M059J (cell line): ENCODE results near the gene USP24.

DNA sequence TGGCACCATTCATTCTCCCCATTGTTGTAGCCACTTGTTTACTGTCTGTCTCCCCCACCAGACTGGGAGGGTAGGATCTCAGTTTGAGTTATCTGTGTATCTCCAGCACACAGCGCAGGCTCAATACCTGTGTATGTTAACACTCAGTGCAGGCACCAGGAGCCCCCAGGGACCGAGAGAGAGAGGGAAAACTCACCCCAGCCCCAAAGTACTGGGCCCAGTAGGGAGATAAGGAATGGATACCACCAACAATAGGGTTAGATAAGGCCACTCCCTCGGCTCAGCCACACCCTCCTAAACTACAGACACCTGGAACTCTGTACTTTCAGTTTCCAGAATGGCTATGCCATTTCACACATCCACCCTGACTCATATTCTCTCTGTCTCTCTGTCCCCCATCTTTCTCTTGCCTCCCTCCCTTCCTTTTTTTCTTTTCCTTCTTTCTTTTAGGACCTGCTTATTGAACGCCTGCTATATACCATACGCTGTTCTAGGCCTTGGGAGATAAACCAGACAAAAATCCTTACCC, 138.6 kb upstream of the ACOT11 start:
- RAMPAGE, long total RNA, result no peak

- RAMPAGE, long total RNA, result no peak
Measured at GRCh38 chr1:54814055-54814498, 8.2 kb downstream of the LEXM start.

GRCh38 chr1:54852080-54852682, 34.8 kb downstream of the DHCR24 start:
- RAMPAGE, long total RNA, result no peak

DNA sequence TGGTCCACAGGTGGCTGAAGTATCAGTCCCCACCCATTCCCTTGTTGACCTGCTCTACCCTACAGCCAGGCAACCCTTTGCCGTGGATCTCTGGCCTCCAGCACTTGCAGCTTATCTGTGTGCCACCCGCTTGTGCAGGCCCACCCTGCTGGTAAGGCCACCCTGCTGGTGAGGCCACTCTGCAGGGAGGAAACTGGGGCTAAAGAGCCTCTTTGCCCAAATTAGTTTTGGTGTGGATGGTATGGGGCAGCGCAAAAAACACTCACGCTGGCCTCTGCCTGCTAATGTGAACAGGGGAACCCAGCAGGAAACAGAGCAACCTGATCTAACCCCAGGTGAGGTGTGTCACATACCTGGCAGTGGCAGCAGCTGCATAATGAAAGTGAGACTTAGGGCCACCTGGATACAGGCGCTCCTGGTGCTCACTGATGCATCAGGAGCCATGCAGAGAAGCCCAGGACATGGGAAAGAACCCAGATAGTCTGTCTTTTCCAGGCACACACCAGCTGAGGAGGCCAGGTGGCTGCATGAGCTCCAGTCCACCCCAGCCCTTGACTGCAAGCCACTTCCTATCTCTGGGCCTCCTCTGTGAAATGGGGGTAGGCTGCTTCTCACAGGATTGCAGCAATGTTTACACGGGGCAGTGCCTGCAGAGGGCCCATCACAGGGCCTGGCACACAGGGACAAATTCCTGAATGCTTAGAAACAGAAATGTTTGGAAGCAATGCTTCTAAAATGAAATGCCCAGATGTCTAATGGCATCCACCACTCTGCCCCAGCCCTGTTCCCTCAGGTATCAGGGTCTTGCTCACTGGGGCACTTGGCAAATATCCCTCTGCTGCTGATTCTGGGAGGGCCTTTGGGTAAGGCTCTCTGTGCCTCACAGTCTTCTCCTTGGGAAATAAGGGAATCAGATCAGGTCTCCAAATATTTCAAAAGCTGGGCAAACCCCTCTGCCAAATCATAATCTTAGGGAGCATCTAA, 20.1 kb downstream of the DHCR24 start:
- RAMPAGE, long total RNA, result no peak

DNA sequence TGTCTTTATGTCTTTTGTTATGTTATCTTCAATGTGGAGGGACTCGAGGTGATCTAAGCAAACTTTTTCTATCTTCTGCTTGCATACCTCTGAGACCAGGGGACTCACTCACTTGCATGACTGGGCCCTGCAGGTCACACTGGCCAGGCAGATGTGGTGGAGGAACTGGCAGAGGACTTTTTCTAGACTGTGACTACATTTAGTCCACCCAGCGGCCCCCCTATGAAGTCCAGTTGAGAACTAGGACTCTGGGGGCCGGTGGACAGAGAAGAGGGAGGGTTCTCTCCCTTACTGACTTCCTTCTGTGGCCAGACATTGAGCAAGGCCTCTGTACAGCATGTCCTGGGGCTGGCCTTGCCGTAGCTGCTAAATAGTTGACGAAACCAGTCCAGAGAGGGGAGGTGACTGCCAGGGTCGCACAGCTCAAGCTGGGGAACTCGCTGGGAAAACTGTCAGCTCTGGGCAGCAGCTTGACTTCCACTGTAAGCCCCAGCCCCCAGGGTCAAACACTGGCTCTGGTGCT, 13.8 kb downstream of the PCSK9 start:
- RAMPAGE, long total RNA, result no peak

DNA sequence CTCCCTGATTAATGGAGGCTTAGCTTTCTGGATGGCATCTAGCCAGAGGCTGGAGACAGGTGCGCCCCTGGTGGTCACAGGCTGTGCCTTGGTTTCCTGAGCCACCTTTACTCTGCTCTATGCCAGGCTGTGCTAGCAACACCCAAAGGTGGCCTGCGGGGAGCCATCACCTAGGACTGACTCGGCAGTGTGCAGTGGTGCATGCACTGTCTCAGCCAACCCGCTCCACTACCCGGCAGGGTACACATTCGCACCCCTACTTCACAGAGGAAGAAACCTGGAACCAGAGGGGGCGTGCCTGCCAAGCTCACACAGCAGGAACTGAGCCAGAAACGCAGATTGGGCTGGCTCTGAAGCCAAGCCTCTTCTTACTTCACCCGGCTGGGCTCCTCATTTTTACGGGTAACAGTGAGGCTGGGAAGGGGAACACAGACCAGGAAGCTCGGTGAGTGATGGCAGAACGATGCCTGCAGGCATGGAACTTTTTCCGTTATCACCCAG, 24.8 kb downstream of the PCSK9 start:
- RAMPAGE, long total RNA, result no peak

GRCh38 chr1:55215207-55216020, at the start of gene USP24:
Gene USP24, minus strand, starts transcription at chr1:55215364.
- RAMPAGE, long total RNA, result no peak

GRCh38 chr1:55718607-55719470, 503.7 kb upstream of the USP24 start:
- RAMPAGE, long total RNA, result no peak

GRCh38 chr1:56255859-56256007, 323.6 kb downstream of the PLPP3 start:
- RAMPAGE, long total RNA, result no peak

DNA sequence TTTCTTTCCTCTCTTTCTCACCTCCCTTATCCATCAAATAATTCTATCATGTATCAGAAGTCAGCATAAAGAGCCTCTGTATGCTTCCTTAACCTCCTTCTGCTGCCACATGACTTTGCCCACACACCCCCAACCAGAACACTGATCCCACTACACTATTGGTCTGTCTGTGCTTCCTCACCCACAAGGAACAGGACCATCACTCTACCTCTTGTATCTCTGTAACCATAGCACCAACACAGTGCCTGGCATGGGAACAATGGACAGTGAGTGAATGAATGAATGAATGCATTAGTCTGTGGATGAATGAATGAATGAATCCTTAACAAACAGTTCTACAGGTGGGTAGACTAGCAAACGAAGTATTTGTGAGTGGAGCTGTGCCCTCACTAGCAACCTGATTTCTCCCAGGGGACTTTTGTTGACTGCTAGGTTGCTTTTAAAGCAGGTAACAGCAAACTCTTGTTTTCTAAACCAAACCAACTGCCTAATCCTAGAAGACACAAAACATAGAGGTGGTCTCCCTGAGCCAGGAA, 199.6 kb downstream of the PLPP3 start:
- RAMPAGE, long total RNA, result no peak

GRCh38 chr1:56408818-56409809, 170.2 kb downstream of the PLPP3 start:
- RAMPAGE, long total RNA, result no peak

DNA sequence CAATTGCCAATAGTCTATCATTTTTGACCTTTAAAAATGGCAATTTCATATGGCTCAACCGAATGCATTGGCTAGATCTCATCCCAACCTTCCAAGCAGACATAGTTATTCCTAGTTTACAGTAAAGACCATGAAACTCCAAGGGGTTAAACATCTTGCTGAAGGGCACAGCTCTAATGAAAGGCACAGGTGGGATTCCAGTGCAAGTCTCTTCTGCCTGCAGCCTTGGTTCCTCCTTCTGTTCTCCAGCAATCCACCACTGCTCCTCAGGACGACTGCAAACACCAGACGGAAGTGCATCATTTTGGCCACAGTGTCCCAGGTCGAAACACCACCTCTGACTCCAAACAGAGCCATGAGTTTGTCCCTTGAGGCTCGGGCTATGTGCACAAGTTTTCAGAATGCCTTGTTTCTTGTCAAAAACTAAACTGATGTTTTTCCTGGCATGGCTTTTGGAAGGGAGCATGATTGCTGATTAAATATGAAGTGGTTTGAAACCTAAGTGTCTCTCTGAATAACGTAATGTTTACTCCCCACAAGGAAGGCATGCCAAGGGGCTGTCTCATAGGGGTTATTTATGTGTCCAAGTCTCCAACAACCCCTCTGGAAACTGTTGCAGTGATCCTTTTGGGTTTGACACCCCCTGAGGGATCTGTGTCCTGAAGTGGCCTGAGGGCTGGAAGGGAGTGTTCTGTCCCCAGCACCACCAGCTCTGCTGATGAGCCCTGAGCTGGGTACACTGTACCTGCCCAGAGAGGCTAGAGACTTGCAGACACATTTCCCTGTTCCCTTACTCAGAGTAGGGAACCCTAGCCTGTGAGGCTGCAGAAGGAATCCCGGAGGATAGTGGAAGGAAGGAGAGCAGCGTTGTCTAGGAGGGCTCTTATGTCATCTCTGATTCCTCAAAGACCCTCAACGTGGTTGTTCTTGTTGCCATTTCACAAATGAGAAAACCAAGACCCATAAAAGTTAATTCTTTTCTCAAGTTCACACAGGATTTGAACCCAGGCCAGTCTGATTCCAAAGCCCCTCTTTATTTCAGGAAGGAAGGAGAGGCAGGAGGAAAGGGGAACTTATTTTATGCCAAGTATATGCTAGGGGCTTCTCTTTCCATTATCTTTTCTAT, 132.7 kb downstream of the PLPP3 start:
- RAMPAGE, long total RNA, result no peak

DNA sequence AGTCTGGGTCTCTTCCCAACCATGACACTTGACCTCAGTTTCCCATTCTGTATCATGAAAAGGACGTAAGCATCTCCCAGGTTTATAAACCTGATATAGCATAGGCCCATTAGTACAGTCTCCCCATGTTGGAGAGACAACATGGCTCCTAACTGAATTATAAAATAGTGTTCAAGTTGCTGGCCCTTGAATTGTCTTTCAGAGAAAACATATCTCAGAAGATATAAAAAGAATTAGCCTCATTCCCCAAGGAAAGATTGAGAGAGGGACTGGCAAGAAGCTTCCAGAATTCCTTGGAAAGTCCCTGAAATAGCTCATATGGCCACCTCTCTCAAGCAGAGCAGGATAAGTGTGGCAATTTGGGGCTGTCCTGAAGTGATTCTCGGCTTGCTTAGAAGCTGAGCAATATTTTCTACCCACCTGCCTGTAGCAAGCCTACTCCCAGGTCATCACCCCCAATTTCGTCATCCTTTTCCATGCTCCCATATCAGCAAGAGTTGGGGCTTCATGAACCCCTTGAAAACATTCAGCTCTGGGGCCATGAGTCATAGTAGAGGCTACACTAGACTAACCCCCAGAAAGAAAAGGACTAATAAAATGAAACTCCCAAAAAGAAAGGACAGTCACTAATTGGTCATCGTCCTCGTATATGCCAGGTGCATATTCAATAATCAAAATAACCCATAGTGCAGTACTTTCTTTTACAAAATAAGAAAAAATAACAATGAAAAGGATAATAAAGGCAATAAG, 131.6 kb downstream of the PLPP3 start:
- RAMPAGE, long total RNA, result no peak

DNA sequence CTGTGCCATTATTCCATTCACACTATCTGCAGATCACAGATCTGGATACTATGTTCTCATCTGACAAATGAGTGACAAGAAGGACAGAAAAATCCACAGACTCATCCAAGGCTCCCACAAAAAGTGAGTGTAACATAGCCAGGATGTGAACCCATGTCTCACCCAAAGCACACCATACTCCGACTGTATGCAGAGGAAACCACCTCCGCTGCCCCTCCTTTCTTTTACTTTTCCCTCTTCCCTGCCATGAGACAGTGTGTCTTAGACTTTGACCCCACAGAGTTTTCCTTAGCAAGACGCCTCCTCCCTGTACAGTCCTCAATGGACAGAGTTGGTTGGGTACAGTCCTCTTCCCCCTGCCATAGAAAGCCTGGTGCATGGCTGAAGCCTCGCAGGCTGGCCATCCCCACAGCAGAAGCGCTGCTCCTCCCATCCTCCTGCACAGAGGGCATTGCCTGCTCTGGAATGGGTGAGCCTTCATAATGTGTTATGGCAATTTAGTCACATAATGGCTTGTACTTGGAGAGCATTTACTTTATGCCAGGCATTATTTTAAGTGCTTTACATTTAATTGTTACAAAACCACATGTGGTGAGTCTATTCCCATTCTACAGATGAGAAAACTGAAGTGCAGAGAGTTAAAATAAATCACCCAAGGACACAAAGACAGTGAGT, 127.9 kb downstream of the PLPP3 start:
- RAMPAGE, long total RNA, result no peak

- RAMPAGE, long total RNA, result no peak
Measured at GRCh38 chr1:56477131-56478192, 101.9 kb downstream of the PLPP3 start.

GRCh38 chr1:56505944-56506691, 73.2 kb downstream of the PLPP3 start:
- RAMPAGE, long total RNA, result no peak

GRCh38 chr1:56506888-56507298, 72.5 kb downstream of the PLPP3 start:
- RAMPAGE, long total RNA, result no peak

- RAMPAGE, long total RNA, result no peak
Measured at GRCh38 chr1:56508035-56509385, 70.9 kb downstream of the PLPP3 start.

DNA sequence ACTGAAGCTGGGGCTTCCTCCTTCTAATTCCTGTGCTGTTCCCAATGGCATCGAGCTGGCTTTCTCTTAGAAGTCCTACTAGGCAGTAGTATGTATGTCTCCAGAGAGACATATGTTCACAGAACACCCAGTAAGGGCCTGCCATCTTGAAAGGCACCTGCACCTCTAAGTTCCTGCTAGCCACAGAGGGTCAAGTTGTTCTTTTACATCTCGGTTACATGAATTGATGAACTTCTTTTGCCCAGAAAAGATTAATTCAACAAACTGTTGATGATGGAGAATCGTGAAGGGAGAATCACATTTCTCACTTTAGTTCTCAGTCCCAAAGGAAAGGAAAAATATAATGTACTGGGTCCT, 50.1 kb downstream of the PLPP3 start:
- RAMPAGE, long total RNA, result no peak

GRCh38 chr1:56530517-56531283, 48.7 kb downstream of the PLPP3 start:
- RAMPAGE, long total RNA, result no peak